Tongue (tissue), 2 donors: ENCODE measurements around the gene COL5A1.

DNA sequence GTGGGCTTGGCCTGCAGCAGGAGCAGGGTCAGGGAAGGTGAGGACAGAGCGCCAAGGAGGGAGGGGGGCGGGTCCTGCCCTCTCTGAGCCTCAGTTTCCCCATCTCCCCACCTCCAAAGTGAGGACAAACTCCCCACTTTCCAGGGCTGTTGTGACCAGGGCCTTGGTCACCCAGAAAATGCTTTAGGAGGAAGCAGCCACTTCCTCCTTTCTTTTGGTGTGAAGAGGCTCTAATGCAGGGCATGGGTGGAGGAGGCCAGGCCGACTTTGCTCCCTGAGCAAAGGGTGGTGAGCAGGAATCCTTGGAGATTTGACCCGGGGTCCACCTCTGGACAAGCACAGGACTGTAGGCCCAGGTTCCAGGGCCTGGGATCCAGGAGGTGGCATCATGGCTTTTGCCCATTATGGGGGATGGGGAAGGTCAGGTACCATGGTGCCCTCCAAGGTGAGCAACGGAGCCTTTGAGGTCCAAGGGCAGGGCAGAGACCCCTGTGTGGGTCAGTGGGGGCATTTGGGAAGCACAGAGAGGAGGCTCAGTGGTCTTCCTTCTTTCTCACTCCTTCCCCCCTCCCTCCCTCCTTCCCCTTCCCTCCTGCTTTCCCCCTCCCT lies 117.6 kb downstream of the RXRA start:
- RAMPAGE, long total RNA = no peak

DNA sequence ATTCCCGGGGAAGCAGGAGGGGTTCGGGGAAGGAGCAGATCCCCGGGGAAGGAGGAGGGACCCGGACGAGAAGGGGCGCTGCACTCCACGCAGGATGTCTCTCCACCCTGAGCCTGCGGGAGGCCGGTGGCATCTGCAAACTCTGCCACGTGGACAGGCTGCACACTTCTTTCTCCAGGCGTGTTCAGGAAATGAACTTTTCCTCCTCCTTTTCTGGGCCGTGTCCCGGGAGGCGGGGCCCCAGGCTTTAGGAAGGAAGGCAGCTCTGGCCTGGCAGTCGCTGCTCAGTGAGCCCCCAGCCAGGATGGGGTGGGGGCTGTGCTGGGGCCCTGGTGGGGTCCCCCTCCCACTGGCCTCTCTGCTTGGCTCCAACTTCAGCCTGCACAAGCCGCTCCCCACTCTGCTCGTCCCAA lies 149.1 kb downstream of the RXRA start:
- RAMPAGE, long total RNA = no peak

DNA sequence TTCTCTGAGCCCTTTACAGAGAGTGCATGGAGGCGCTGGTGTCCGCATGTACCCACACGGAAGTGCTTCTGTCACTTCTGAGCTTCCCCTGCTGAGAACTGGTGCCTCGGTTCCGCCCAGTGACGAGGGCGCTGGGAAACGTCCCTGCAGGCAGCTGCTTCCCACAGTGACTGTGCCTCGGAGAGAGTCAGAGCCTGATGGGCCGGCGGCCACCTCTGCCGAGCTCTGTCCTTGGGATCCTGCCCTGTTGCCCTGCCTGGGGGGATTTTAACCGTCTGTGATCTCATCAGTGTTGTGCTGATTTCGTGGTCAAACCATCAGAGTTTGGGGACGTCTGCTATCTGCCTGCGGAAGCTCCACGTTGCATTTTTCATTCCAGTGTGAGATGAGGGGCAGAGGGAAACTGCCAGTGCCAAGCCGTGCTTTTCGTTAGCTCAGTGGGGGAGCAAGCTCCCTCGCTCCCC lies 153.0 kb upstream of the COL5A1 start:
- RAMPAGE, long total RNA = no peak

GRCh38 chr9:134592377-134592759 lies 49.2 kb upstream of the COL5A1 start:
- RAMPAGE, long total RNA = no peak

GRCh38 chr9:134641391-134642124 lies at the start of gene COL5A1:
Gene COL5A1 (plus strand): TSS chr9:134641803.
- RAMPAGE, long total RNA = no peak

DNA sequence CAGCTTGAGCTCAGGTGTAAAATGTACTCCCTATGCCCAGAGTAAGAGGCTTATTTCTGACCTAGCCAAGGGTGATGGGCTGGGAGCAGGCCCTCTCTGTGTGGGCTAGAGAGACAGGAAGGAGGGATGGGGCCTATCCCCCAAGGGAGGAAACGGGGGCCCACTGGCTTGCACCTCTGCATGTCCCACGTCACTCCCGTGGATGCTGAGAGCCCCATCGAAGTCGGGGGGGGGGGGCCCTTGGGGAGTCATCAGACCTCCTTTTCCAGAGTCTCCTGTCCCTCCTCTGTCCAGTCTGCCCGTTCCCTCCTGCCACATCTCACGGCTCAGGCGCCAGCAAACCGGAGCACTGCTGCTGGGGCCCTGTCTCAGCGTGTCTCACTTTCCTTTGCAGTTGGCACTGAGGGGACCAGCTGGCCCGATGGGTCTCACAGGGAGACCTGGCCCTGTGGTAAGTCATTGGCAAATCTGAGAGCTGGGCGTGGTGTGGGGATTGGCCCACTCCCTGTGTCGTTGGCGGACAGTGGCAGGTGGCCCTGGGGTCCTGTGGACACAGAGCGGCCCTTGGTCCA lies 110.7 kb downstream of the COL5A1 start:
- RAMPAGE, long total RNA = no peak

- RAMPAGE, long total RNA = no peak
Observed at GRCh38 chr9:134992891-134993479, 75.3 kb upstream of the FCN1 start.

GRCh38 chr9:135103336-135103674 lies 15.8 kb downstream of the OLFM1 start:
- RAMPAGE, long total RNA = no peak

DNA sequence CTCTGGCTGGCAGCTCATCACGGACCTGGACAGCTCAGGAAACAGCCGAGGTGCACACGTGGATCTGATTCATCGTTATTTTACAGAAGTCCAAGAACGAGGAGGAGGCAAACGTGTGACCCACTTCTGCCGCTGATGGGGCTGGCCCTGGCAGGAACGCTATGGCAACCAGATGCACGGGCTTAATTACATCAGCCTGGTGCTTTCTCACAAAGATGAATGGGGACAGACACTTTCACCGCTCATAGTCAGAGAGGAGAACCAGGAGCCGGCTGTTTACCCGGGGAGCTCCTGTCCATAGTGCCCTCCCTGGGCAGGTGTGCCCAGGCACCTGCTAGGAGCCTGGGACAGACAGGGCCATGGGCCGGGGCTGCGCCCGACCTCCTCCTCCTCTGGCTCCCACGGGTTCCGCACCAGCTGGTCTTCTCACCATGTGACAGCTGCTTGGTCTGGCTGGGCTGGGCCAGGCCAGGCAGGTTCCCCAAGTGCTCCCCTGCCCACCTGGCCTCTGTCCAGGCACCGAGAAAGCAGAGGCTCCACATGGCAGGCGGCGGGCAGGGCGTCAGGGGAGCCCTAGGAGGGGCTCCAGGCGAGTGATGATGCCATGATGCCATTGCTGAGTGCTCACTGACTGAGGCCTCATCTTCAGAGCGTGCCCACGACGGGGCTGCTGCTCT lies 59.9 kb downstream of the OLFM1 start:
- RAMPAGE, long total RNA = no peak

DNA sequence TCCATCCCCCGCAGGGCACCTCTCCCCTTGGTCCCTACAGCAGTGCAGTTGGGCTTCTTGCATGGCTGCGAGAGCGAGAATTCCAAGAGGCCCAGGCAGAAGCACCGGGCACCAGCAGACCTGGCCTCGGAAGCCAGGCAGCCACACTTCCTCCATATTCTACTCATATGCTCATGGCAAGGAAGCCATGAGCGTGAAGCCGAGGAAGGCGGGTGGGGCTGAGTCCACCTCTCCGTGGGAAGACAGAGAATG lies 97.4 kb upstream of the PPP1R26 start:
- RAMPAGE, long total RNA = no peak

DNA sequence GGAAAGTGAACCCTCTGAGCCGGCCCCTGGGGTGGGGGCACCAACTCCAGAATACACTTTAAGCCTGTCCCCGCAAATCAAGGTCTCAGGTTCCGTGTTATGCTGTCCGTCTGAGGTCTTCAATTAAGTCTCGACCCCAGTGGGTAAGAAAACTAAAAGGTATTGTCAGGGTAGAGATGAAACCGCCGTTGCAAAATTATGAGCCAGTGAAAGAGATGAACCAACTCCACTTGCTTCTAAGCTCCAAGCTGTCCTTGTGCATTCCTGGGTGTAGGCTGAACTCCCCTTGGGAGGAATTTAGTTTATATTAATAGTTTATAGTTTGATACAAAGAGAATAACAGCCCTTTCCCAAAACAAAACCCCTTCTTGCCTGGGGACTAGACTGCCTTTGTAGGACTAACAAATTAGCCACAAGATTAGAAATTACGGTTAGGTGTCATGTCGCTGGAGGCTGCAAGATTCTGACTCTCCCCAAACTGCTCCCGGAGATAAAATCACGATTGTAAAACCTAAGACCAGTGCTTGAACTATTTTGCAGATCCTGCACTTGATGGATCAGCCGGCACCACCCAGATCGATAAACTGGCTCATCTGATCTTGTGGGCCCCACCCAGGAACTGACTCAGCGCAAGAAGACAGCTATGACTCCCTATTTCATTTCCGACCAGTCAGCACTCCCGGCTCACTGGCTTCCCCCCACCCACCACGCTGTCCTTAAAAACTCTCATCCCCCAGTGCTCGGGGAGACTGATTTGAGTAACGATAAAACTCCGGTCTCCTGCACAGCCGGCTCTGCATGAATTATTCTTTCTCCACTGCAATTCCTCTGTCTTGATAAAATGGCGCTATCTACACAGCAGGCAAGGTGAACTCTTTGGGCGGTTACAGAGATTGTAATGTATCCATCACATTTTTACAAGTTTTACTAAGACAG lies 10.9 kb upstream of the PPP1R26 start:
- RAMPAGE, long total RNA = no peak

- RAMPAGE, long total RNA = no peak
Observed at GRCh38 chr9:135478726-135479354, 742 bp upstream of the PPP1R26 start.

GRCh38 chr9:135487281-135488239 lies 8.0 kb downstream of the PPP1R26 start:
- RAMPAGE, long total RNA = no peak

- RAMPAGE, long total RNA = no peak
Observed at GRCh38 chr9:135507618-135507923, 7.1 kb downstream of the MRPS2 start.

GRCh38 chr9:135992505-135993500 lies 31.6 kb upstream of the UBAC1 start:
- RAMPAGE, long total RNA = no peak

DNA sequence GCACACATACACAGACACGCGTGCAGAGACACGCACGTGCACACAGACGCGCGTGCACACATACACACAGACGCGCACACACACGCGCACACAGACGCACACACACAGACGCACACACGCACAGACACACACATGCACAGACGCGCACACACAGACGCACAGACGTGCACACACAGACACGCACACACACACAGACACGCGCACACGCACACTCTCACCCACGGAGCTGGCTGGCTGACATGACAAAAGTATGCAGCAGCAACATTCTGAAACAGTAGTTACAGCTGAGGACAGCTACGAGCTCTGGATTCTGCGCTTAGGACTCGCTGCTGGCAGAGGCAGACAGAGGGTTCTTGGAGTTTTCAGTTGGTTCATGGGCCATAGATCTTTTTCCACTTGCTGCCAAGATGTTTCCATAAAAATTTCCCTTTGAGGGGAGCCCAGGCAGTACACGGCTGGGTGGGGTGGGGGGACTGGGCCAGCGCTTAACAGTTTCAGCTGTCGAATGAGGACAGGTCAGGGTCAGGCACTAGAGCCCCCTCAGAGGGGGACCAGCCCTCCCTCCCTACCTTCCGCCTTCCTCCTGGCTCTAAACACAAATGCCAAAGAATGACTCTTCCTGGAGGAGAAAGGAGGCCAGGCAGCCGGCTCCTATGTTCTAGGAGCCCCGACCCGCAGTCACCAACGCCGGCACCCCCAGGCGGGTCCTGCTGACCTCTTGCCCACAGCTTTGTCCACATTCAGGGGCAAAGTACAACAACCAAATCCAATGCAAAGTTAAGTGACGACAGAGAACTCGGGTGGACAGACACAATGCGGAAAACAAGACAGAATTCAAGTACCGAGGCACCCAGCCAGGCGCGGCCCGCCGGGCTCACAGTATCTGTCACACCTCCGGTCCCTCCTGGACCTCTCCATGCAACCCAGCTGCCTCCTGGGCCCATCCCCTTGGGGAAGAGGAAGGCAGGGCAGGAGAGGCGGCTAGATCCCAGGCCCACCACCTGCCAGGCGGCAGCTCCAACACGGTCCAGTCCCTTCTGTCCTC lies 46.5 kb upstream of the UBAC1 start:
- RAMPAGE, long total RNA = no peak

- RAMPAGE, long total RNA = no peak
Observed at GRCh38 chr9:136025473-136025817, 64.3 kb upstream of the UBAC1 start.

DNA sequence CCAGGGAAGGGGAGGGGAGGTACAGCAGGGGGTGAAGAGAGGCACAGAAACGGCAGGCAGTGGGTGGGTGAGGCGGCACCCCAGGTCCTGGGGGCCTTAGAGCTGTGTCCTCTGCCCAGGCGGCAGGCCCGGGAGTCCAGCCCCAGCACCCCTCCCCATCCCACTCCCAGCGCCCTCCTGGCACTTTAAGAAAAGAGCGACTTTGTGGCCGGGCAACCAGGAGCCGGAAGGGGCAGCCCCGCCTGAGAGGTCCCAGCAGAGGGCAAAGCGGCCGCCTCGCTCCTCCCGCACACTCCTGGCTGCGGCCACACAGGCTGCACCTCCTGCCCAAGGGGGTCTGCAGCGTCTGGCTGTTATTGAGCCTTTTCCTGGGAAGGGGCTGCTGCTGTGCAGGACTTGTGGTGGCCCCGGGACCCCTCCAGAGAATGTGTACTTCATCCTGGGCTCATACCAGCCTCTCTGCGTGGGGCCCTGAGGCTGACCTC lies 42.6 kb downstream of the NACC2 start:
- RAMPAGE, long total RNA = no peak

DNA sequence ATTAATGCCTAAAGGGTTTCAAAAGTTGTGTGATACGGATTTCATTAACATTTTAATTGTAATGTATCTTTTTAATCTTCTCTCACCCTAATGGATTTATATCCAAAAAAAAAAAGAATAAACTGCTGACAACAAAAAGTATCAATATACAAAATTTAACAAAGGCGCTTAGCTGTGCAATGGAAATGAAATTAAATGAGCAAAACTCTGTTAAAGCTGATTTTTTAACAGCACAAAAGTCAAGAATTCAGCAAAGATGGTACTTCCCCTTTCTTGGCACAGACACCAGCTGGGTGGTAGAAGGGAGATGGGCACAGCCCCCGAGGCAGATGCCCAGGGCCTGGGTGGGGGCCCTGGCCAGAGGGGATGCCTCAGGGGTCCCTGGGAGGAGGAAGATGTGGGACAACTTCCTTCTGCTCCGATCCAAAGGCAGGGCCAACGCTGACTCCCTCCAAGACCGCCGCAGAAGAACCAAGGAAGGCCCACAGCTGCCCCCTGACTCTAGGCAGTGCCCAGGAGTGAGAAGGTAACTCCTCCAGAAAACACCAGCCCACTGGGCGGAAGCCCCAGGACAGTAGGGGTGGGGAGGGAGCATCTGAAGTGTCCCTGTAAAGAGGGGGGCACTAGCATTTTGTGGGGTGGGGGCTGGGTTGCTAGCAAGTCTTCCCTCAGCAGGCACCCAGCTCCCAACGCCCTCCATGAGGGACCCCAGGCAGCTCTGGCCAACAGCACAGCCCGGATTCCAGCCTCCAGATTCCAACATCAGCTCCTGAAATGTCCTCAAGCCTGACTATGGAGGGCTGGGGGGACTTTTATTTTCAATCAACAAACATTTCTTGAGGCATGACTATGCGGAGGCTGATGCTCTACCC lies 5.0 kb downstream of the NACC2 start:
- RAMPAGE, long total RNA = no peak

DNA sequence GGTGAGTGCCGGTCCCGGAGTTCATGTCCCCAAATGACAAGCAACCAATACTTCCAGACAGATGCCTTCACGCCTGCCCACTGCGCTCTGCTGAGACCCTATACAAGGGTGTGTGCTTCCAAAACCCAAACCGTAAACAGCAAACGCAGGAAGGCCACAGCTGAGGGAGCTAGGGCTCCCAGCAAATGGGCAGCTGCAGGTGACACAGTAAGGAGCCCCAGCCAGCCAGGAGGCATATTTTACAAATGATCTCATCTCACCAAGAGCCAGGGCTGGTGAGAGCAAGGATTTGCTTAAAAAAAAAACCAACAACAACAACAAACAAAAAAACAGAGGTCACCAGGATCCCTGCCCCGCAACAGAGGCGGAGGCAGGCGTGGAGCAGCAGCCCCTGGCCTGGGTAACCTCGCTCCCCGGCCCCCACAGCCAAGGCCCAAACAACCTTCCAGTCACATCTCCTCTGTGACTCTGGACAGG lies 3.5 kb downstream of the NACC2 start:
- RAMPAGE, long total RNA = no peak